Lung (tissue), 4 donors: Measurements from ENCODE around the gene CAST.

DNA sequence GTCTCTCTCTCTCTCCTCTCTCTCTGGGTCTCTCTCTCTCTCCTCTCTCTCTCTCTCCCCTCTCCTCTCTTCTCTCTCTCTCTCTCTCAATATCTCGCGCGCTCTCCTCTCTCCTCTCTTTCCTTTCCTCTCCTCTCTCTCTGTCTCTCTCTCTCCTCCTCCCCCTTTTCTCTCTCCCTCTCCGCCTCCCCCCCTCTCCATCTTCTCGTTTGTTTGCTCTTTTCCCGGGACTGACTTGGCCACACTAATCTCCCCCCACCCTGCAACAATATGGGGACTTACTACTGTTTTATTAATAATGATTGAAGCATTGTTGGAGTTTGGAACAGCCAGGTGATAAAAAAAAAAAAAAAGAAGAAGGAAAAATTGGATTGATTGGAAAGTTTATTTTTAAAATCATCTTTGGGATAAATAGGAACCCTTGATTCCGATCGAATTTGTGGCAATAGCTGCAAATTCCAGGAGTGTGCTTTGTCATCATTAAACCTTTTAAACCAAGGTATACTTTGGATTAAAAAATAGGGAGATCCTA lies 1.0 kb upstream of the NR2F1 start:
- PRO-cap, result no peak
- RAMPAGE, long total RNA, result no peak
- RRBS, result no CpG with 5 or more reads among the region's 8 CpGs

DNA sequence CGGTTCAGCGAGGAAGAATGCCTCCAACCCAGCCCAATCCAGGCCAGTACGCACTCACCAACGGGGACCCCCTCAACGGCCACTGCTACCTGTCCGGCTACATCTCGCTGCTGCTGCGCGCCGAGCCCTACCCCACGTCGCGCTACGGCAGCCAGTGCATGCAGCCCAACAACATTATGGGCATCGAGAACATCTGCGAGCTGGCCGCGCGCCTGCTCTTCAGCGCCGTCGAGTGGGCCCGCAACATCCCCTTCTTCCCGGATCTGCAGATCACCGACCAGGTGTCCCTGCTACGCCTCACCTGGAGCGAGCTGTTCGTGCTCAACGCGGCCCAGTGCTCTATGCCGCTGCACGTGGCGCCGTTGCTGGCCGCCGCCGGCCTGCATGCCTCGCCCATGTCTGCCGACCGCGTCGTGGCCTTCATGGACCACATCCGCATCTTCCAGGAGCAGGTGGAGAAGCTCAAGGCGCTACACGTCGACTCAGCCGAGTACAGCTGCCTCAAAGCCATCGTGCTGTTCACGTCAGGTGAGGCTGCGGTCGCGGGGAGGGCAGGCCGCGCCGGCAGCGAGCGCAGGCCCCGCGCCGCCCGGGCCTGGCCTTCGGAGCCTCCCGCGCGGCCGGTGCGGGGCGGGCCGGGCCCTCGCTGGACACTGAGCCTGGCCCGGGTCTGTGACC lies 5.0 kb downstream of the NR2F1 start:
- PRO-cap, result no peak
- RAMPAGE, long total RNA, result no peak
- RRBS, result 5% methylated on average over 9 of the region's 71 CpGs

DNA sequence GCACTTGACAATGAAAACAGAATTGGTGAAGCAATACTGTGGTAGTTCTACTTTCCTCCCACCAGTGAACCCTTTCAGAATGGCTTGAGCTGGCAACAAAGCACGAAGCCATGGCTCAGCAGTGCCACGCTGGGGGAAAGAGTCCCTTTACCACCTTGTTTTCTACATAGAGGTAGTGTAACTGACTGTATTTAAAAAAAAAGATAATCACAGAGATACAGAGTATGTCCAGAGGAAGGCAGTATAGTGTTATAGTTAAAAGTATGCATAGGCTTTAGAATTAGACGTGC lies 49.1 kb upstream of the POU5F2 start:
- PRO-cap, result no peak
- RAMPAGE, long total RNA, result no peak
- RRBS, result no CpG with 5 or more reads among the region's 3 CpGs

DNA sequence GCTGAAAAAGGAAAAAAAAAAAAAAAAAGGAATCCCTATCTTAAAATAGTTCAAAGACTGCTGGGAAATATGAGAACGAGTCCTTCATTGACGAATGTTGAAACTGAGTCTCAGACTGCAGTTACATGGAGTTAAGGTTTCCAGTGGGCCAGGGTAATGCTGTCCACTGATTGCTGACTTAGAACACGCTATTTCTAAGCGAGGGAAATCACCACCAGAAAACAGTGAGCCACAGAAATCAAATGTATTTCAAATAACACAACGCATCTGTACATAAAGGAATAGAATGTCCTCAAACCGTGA lies 208.5 kb downstream of the MCTP1 start:
- PRO-cap, result no peak
- RAMPAGE, long total RNA, result no peak
- RRBS, result no CpG with 5 or more reads among the region's 6 CpGs

DNA sequence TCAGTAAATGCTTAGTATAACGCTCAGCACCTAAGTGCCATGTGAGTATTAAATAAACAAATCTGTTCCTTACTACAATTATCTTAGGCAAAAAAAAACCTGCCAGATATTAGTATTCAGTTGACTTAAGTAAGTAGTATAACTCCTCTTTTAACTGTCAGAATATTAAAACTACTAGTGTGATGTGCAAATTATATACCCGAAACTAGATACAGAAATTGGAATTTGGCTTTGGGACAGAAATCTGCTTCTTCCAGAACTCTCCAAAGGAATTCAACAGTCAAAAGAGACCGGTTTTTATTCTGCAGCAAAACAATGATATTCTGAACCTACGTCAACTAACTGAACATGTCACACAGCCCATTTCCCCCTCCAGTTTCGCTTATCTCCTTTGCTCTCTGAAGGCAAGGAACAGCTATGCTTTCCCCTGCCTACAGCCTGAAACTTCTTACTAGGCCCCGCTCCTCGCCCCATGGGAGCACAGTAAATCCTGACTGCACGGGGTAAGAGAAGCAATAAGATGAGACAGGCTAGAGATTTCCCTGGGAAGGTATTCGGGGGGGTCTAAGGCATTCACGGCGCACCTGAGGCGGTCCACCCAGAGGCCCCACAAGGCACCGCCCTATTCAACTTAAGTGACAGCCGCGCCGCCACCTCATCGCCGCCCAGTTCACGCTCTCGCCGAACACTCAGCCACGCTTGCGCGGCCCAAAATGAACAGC lies 488 bp downstream of the SKIC3 start:
- PRO-cap, result no peak
- RAMPAGE, long total RNA, result no peak
- RRBS, result no CpG with 5 or more reads among the region's 24 CpGs

GRCh38 chr5:95641593-95642334 lies 4.8 kb upstream of the RFESD start:
- PRO-cap, result no peak
- RAMPAGE, long total RNA, result no peak
- RRBS, result no CpG with 5 or more reads among the region's 6 CpGs

DNA sequence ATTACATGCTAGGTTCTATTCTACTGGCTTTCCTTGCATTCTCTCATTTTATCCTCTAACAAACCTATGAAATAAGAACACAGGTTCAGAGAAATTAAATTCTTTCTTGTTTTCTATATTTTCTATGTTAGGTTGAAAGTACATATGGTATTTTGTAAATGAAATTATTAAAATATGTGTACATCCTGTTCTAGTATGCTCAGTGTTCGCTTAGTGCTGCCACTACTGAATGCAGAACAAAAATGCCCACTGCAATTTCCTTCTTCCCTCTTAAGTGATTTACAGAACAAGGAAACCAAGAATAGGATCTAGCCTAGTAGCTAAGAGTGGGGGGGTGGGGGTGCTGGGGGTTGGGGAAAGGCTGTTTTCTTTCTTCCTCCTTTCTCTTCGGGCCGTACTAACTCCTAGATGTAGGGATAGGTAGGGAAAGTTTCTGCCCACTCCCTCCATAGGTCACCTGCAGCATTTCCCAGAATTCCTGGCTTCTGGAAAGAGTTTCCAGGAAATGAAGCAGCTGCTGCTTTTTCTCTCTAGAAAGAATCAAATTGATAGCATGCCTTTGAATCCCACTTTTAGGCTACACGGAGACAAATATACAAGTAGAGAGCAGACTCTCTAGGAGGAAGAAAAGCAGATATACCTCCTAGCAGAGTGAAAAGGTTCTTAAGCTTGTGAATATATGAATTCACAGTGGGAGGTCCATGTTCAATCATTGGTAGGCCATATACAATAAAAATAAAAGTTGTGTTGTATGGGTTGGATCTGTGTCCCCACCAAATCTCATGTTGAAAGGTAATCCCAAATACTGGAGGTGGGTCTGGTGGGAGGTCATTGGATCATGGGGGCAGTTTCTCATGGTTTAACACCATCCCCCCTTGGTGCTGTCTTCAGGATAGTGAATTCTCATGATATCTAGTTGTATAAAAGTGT lies 15.5 kb downstream of the SPATA9 start:
- PRO-cap, result no peak
- RAMPAGE, long total RNA, result no peak
- RRBS, result no CpG with 5 or more reads among the region's 4 CpGs

DNA sequence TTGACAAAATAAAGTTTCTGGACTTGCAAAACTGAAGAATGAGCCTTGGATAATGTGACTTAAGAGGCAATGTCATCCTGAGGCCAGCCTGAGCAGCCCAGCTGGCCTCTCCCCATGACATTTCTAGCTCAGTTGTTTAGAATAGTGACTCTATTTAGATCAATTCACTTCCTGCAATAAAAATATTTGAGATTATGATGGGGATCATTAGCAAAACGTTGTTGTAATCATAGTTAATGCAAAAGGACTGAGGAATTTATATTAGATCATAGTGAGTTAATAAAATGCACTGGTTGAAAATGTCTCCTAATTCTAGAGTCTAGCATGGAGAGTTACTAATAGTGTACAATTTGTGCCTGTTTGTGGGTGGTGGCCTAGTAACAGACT lies 11.0 kb upstream of the RHOBTB3 start:
- PRO-cap, result no peak
- RAMPAGE, long total RNA, result no peak
- RRBS, result no CpG with 5 or more reads among the region's 1 CpG

- PRO-cap, result no peak
- RAMPAGE, long total RNA, result no peak
- RRBS, result no CpG with 5 or more reads among the region's 3 CpGs
These were observed 47.6 kb upstream of the GLRX start for GRCh38 chr5:95869906-95870784.

GRCh38 chr5:95961194-95961296 lies 606 bp downstream of the ELL2 start:
- PRO-cap, result no peak
- RAMPAGE, long total RNA, result no peak
- RRBS, result no CpG with 5 or more reads among the region's 6 CpGs

DNA sequence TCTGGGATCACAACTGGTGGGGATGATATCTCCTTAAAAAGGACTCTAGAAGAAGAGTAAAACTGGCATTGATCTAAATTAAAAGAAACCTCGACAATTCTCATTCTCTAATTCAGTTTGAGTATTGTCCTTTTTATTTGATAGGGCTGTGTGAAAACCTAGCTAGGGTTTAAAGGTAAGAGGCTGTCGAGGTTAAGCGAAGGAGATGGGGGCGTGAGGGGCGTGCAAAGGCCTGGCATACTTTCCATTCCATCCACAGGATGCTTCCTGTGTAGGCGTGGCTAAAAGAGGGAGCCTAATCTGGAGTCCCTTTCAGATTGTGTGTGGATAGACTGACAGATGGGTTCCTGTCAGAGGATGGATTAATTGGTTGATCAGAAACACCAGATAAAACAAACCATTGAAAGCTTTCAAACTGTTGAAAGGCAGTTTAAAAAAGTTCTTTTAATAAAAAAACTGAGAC lies 1.1 kb upstream of the ELL2 start:
- PRO-cap, result no peak
- RAMPAGE, long total RNA, result no peak
- RRBS, result no CpG with 5 or more reads among the region's 6 CpGs

DNA sequence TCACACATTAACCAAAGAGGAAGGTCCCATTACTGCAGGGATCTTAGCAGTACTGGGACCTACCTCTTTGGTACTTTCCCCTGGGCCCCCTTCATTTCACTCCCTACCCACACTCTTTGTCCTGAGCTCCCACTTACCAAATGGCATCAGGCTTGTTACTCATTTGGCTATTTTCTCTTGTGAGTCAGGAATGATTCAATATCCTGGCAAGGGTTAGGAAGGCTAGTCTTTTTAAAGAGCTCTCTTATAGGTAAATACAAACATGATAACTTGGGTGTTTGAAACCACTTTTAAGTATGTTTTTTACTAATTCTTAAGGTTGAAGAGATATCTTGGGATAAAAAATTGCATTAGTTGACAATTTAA lies 117.5 kb upstream of the ELL2 start:
- PRO-cap, result no peak
- RAMPAGE, long total RNA, result no peak

DNA sequence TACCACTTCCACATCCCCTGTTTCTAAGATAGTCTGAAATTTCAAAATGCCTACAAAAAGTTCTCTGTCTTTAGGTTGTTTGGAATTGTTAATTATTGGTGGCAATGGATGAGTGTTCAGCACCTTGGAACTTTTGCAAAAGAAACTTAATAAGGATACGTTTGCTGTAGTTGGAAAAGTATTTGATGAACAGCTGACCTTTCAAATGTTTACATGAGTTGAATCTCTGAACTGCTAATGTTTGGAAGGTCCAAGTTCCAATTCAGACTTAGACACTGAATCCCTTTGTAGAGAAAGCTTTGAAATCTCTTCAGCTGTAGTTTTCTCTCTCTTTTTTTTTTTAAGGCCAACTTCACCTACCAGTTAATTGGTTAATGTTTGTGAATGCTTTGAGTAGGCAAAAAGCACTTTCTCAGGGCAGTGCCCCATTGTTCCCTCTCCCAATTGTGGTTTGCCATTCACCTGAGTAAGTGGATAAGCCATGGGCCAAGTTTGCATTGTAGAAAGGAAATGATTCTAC lies 156.3 kb upstream of the ELL2 start:
- PRO-cap, result no peak
- RAMPAGE, long total RNA, result no peak
- RRBS, result no CpG with 5 or more reads among the region's 1 CpG

DNA sequence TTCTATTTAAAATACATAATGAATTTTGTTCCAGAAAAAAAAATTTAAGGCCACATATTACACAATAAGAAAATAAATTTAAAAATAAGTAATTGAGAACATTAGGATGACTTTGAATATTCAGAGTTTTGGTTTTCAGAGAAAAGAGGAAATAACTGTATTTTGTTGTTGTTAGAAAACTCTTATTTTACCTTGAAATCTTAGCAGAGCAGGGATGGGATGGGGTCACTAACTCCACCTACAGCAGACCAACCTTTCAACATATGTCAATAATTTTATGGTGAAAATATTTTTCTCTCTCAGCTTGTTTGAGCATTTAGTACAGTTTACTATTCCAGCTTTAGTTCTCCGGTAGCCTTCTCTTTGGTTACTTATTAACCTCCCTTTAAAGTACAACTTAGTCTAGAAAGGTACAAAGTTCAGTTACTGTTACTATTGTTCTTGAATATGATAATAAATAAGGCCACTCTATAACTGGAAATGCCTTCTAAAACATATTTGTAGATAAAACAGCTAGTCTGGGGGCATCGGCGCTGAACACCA lies 233.4 kb downstream of the PCSK1 start:
- PRO-cap, result no peak
- RAMPAGE, long total RNA, result no peak
- RRBS, result no CpG with 5 or more reads among the region's 3 CpGs

GRCh38 chr5:96235780-96235993 lies 197.4 kb downstream of the PCSK1 start:
- PRO-cap, result no peak
- RAMPAGE, long total RNA, result no peak
- RRBS, result no CpG with 5 or more reads among the region's 3 CpGs

DNA sequence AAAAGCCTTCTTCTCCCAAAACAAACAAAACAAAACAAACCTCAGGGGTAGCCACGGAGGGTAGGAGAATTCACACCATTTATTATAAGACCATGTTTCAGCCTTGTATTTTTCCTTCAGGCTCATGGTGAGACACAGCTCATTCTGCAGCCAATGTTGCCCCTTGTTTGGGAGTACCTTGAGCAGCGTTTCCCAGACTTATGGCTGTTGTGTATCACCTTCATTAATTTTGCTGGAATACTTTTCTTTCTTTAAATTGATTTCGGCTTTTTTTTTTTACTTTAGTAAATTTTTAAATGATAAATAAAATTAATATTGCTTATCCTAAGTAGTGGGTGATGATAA lies 100.9 kb downstream of the PCSK1 start:
- PRO-cap, result no peak
- RAMPAGE, long total RNA, result no peak
- RRBS, result no CpG with 5 or more reads among the region's 3 CpGs

DNA sequence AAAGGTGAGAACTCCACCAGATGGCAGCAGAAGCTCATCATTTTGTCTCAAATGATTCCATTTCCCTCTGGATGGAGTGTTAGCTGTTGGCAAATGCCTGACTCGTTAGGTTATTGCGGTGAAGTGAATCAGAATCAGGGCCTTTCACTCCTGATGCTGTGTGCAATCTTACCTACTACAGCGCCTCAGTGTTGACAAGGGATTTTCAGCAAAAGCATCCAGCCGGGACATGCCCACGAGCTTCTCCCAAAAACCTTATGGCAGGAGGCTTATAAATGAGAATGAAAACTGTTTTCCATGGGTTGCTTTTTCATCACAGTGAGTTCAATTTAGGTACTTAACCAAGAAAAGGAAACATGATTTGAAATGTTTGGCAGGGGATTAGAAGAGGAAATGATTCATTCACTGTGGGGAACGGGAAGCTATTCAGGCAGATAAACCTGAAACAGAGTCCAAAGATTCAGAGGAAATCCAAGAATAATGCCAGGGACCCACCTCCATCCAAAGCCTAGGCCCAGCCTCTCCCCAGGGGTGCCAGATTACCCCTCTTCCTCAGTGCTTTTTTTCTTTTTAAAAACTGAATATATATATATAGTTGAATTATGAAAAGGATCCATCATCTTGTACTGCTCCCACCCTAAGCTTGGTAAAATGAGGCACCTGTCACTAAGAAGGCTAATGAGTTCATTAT lies 47.9 kb upstream of the CAST start:
- PRO-cap, result no peak
- RAMPAGE, long total RNA, result no peak
- RRBS, result no CpG with 5 or more reads among the region's 6 CpGs

DNA sequence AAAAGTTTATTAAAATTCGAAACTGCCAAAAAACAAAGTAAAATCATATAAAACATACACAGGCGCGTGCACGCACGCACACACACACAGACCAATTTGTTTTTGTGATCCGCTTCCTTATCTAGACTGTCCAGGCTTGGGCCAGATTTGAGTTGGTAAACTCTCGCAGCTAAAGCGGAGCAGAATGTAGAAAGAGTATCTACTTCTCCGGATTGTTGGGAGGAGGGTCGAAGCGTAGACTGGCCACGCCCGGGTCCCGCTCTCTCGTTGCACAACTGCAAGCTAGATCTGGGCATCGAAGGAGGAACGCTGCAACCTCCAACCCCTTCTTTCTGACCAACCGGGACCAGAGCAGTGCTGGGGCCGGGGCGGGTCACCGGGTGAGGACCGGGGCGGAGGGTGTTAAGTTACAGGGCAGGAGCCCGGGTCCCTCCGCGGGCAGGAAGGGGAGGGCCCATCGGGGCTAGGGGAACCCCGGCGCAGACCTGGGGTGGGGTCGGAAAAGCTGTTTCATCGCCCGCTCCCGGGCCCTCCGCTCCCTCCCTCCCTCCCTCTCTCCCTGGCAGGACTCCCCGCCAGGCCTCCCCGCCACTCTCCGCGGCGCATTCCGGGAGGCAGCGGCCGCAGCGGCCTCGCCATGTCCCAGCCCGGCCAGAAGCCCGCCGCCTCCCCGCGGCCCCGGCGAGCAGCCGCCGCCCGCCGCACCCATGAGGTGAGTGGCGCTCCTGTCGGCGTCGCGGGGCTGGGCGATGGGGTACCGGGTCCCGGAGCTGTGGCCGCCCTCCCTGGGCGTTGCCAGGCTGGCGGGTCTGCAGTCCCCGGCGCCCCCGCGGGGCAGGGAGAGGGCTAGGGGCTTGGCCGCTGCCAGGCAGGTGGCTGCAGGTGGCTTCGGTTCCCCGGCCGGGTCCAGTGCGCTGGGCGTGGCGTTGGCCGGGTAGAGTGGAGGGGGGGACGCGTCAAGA lies at the start of gene CAST:
TSS of gene CAST (plus strand) at position 591 of the 962 bp plus-strand sequence.
- PRO-cap, result bidirectional peak, plus-strand start at position 591 of the sequence, minus-strand start at position 277 of the sequence
- RAMPAGE, long total RNA, result no peak
- RRBS, result 2% methylated on average over 47 of the region's 80 CpGs

DNA sequence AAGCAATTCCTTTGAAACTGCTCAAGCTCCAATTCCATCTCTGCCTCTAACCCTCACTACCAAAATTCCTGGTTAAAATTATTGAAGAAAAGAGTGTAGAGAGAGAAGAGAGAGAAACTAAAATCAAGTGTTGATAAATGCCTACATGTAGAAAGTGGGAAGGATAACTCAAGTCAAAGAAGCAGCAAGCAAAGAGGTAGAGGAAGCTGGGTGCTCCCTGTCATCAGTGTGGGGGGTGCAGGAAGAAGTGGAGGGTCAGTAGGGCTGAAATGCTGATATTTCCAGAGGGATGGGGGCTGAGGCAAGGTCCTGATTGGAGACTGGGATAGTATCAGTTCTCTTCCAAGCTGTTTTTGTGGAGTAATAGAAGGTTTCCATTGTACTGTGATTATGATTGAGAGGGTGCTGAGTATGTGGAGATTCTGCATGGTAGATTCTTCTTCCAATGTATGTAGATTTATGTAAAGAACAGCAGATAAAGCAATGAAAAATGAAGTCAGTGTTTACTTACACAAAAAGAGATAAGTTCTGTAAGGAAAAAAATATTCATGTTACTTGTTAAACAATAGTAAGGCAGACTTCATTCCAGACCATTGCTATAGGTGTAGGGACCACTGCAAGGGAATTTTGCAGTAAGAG lies 24.2 kb downstream of the CAST start:
- PRO-cap, result no peak
- RAMPAGE, long total RNA, result no peak

GRCh38 chr5:96706052-96707135 lies 44.2 kb downstream of the CAST start:
- PRO-cap, result no peak
- RAMPAGE, long total RNA, result no peak
- RRBS, result no CpG with 5 or more reads among the region's 8 CpGs